Epithelial cell of proximal tubule (primary cell): ENCODE measurements around the genes CAMK1, IL17RE and TATDN2.

- RAMPAGE, long total RNA = no peak
- RRBS = no CpG with 5 or more reads among the region's 3 CpGs
Observed at GRCh38 chr3:9460173-9461063, 63.0 kb downstream of the SETD5 start.

GRCh38 chr3:9475194-9476002 lies 78.0 kb downstream of the SETD5 start:
- RAMPAGE, long total RNA = no peak
- RRBS = no CpG with 5 or more reads among the region's 15 CpGs

GRCh38 chr3:9477788-9478122 lies 75.9 kb downstream of the LHFPL4 start:
- RAMPAGE, long total RNA = no peak
- RRBS = no CpG with 5 or more reads among the region's 5 CpGs

- RAMPAGE, long total RNA = no peak
- RRBS = no CpG with 5 or more reads among the region's 10 CpGs
Observed at GRCh38 chr3:9748721-9748920, 1.1 kb upstream of the OGG1 start.

DNA sequence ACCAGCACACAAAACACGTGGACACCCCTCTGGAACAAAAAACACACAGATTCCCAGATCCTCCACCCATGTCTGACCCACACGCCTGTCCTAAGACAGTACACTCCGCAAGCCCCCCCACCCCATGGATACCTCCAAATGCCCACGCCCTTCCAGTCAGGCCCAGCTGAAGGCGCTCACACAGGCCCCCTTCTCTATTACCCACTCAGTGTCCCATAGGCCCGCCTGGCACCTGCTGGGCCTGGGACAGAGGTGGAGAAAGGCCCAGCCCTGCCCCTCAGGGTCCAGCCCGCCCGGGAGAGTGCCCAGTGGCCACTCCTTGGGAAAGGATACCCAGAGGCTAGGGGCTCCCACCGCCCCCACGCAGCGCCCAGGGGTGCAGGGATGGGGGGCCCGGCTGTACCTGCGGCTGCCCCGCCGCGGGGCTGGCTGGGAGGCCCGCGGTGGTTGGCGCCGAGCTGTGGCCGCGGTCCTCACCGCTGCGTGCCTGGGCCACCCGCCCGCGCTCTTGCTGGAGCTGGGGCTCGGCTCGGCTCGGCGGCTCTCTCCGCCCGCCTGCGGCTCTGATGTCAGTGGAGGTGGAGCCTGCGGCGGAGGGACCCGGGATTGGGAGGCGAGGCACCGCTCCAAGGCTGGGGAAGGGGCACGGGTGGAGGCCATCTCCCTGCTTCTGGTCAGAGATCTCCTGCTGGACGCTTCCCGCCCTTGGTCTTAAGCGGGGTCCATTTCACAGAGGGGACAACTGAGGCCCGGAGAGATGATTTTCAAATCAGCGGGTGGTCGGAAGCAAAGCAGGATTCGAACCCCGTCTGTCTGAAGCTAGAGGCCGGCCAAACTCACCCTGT lies at the start of gene CAMK1:
TSS of gene CAMK1 (minus strand) at position 519 of the 845 bp plus-strand sequence.
- RAMPAGE, long total RNA = no peak
- RRBS = 3% methylated on average over 10 of the region's 49 CpGs

DNA sequence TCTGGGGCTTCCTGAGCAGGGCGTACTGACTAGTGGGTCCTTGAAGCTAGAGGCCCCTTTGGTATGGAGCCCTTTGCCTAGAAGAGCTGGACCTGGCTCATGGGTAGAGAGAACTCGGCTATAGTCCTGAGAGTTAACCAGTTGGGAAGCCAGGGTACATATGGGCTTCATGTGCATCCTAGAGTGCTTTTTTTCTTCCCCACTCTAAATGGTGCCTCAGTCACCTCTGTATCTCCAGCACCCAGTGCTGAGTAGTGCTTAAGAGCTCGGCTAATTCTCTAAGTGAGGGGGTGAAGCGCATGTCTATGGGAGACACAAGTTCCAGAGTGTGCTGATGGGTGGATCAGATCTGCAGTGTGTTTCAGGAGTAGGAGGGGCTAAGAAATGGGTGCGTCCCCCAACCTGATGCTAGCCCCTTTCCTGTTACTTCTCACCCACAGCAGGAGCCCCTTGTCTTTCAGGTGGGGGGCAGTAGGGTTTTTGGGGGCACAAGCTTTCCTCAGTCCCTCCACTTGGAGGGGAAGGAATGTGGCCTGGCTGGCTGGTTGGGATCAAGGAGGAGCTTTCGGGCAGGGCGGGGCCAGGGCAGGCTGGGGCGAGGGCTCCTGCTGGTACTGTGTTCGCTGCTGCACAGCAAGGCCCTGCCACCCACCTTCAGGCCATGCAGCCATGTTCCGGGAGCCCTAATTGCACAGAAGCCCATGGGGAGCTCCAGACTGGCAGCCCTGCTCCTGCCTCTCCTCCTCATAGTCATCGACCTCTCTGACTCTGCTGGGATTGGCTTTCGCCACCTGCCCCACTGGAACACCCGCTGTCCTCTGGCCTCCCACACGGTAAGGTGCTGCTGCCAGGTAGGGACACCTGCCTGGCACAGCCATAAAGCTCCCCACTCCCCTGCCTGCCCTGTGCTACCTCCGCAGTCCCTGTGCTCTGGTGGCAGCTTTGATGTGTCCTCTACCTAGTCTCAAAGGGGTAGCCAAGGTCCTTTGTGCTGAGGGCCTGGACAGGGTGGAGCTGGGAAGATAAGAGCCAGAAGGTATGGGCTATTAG lies at the start of gene IL17RE:
TSS of gene IL17RE (plus strand) at position 617 of the 1,050 bp plus-strand sequence.
- RAMPAGE, long total RNA = no peak
- RRBS = no CpG with 5 or more reads among the region's 15 CpGs

DNA sequence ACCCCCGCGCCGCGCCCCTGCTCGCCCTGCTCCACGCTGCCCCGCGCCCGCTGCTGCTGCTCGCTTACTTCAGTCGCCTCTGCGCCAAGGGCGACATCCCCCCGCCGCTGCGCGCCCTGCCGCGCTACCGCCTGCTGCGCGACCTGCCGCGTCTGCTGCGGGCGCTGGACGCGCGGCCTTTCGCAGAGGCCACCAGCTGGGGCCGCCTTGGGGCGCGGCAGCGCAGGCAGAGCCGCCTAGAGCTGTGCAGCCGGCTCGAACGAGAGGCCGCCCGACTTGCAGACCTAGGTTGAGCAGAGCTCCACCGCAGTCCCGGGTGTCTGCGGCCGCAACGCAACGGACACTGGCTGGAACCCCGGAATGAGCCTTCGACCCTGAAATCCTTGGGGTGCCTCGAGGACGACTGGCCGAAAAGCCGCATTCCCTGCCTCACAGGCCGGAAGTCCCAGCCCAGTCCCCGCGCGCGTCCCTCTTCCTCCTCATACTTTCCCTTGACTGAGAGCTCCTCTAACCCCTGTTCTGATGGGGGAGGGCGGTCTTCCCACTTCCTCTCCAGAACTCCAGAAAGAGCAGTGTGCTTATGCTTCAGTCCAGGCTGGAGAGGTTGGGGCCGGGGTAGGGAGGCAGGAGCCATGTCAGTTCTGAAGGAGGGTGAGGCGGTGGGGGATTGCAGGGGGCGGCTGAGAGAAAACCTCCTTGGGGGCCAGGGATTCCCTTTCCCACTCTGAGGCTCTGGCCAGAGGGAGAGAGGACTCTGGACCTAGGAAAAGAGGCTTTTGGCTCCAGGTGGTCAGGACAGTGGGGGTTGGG lies 1.2 kb upstream of the IL17RC start:
- RAMPAGE, long total RNA = no peak
- RRBS = 1% methylated on average over 16 of the region's 61 CpGs

- RAMPAGE, long total RNA = no peak
- RRBS = no CpG with 5 or more reads among the region's 12 CpGs
Observed at GRCh38 chr3:9917752-9918402, 979 bp downstream of the IL17RC start.

- RAMPAGE, long total RNA = no peak
- RRBS = no CpG with 5 or more reads among the region's 6 CpGs
Observed at GRCh38 chr3:9976852-9977557, 9.6 kb downstream of the EMC3 start.

- RAMPAGE, long total RNA = no peak
- RRBS = no CpG with 5 or more reads among the region's 13 CpGs
Observed at GRCh38 chr3:9986461-9986737, 242 bp downstream of the EMC3 start.

DNA sequence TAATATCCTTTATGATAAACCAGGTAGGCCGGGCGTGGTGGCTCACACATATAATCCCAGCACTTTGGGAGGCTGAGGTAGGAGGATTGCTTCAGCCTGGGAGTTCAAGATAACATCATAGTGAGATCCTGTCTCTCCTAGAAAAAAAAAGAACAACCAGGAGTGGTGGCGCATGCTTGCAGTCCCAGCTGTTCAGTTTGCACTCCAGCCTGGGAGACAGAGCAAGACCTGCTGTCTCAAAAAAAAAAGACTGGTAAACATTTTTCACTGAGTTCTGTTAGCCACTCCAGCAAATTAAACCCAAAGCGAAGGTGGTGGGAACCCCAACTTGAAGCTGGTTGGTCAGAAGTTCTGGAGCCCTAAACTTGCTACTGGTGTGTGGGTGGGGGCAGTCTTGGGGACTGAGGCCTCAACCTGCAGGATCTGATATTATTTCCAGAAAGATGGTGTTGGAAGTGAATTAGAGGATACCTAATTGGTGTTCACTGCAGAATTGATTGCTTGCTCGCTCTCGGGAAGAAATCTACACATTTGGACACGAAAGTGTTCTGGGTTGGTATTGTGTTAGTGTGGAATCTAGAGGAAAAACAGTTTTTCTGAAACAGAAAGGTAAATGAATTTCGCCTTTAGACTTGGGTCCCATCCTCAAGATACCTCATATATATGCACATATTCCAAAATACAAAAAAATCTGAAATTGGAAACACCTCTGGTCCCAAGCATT lies 9.4 kb upstream of the IRAK2 start:
- RAMPAGE, long total RNA = no peak
- RRBS = no CpG with 5 or more reads among the region's 8 CpGs

- RAMPAGE, long total RNA = no peak
- RRBS = no CpG with 5 or more reads among the region's 12 CpGs
Observed at GRCh38 chr3:10195459-10196248, 30.9 kb downstream of the IRAK2 start.

DNA sequence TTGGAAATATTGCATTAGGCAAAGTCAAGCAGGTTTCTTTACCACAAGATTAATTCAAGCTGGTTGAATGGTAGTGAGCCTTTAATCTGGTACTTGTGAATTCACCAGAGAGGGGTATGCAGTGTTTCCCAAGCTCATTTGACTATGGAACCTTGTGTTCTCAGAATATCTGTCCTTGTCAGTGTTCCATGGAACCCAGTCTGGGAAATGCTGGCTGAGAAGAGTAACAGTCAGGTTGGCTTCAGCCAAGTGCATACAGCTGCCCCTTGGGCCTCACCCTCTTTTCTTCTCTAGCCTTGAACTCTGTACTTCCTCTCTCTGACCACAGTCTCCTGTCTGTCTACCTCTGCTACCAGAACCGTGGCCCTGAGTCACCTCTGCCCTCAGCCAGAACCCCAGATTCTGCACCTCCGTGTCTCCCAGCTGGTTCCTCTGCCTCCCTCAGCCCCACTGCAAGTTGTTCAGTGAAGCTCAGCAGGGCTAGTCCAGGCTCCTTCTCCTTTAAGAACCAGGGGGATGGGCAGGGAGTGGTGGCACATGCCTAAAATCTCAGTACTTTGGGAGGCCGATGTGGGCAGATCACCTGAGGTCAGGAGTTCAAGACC lies 24.6 kb upstream of the TATDN2 start:
- RAMPAGE, long total RNA = no peak
- RRBS = no CpG with 5 or more reads among the region's 3 CpGs

DNA sequence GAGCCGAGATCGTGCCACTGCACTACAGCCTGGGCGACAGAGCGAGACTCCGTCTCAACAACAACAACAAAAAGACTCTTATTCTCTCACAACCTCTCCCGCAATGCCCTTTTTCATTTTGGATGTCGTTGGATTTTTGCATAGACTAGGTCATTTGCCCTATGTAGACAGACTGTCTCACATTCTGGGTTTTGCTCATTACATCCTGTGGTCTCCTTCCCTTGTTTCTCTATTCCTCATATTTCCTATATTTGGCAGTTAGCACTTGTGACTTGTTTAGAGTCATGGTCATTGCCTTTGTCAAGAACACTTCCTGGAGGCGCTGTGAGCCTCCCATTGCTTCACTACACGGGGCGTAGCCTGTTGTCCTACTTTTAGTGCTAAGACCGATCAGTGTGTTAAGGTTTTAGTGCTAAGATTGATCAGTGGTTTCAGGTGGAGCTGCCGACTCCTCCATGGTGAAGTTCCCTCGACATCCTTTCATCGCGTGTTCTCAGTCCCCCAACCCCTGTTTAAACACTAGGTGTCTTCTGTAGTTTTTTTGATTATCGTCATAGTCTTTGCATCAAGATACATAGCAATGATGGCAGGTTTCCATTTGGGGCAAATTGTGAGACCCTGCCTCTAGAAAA lies 16.1 kb upstream of the TATDN2 start:
- RAMPAGE, long total RNA = no peak
- RRBS = no CpG with 5 or more reads among the region's 16 CpGs

- RAMPAGE, long total RNA = no peak
- RRBS = 1% methylated on average over 27 of the region's 73 CpGs
Observed at GRCh38 chr3:10248415-10249291, at the start of gene TATDN2. TSS of gene TATDN2 (plus strand) at chr3:10248459.

DNA sequence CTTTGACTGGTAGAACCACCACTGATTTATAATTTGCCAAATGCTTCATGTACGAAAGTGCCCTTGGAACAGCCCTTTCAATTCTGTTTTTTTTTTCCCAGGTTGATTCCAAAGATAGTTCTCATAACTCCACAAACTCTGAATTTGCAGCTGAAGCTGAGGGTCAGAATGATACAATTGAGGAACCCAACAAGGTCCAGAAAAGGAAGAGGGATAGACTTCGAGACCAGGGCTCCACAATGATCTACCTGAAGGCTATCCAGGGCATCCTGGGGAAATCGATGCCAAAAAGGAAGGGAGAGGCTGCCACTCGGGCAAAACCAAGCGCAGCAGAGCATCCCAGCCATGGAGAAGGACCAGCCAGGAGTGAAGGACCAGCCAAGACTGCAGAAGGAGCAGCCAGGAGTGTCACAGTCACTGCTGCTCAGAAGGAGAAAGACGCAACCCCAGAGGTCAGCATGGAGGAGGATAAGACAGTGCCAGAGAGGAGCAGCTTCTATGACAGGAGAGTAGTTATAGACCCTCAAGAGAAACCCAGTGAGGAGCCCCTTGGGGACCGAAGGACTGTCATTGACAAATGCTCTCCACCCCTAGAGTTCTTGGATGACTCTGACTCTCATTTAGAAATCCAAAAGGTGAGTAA lies 11.9 kb downstream of the TATDN2 start:
- RAMPAGE, long total RNA = no peak
- RRBS = no CpG with 5 or more reads among the region's 7 CpGs

- RAMPAGE, long total RNA = no peak
- RRBS = 73% methylated on average over 2 of the region's 14 CpGs
Observed at GRCh38 chr3:10334362-10334844, 13.5 kb upstream of the SEC13 start.

DNA sequence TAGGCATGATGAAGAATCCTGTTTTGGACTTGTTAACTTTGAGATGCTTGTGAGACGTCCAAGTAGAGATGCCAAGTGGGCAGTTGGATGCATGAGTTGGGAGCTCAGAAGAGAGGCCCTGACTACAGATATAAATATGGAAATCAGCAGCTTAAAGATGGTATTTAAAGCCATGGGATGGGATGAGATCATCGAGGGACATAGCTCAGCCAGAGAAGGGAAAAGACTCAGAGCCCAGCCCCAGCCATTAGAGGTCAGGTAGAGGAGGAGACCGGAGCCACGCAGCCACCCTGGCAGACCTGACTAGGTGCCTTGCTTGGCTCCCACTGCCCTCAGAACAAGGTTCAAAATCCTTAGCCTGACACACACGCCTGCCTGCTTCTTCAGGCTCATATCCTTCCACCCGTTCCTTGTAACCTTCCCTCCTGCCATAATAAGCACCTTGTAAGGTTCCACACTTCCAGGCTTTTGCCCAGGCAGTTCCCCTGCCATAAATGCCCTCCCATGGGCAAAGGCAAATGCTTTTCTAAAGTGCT lies 31.1 kb downstream of the ATP2B2 start:
- RAMPAGE, long total RNA = no peak
- RRBS = no CpG with 5 or more reads among the region's 6 CpGs

DNA sequence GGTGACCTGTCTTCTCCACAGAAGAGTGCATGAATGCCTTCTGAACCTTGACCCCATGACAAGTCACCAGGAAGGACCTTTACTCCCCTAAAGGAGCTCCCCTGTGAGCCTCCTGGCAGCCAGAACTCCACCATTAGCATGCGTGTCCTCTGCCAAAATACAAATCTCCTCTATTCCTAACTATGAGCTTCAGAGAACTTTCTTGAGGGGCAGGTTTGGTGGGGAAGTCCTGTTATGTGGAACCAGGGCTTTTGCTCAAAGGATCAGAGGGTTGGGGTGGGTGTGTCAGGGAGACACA lies 129.3 kb upstream of the ATP2B2 start:
- RAMPAGE, long total RNA = no peak
- RRBS = no CpG with 5 or more reads among the region's 1 CpG

GRCh38 chr3:10697950-10698534 lies 118.0 kb upstream of the SLC6A11 start:
- RAMPAGE, long total RNA = no peak
- RRBS = no CpG with 5 or more reads among the region's 4 CpGs